Duodenum (tissue), 1 donor: ENCODE measurements around the genes GAGE12C, GAGE12F, GAGE12G, BMP15, CENPVL2, SPANXN5 and GPR173.

- PRO-cap: bidirectional peak, plus-strand start at chrX:49269394, minus-strand start at chrX:49269113
These were observed 674 bp upstream of the PPP1R3F start for GRCh38 chrX:49268719-49269519.

DNA sequence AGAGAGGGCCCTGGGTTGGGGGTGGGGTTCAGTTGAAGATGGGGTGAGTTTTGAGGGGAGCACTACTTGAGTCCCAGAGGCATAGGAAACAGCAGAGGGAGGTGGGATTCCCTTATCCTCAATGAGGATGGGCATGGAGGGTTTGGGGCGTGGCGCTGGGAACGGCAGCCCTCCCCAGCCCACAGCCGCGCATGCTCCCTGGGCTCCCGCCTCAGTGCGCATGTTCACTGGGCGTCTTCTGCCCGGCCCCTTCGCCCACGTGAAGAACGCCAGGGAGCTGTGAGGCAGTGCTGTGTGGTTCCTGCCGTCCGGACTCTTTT lies at the start of gene GAGE12C:
Gene GAGE12C, plus strand, starts transcription at position 234 of the 320 bp plus-strand sequence.
- PRO-cap: no peak

DNA sequence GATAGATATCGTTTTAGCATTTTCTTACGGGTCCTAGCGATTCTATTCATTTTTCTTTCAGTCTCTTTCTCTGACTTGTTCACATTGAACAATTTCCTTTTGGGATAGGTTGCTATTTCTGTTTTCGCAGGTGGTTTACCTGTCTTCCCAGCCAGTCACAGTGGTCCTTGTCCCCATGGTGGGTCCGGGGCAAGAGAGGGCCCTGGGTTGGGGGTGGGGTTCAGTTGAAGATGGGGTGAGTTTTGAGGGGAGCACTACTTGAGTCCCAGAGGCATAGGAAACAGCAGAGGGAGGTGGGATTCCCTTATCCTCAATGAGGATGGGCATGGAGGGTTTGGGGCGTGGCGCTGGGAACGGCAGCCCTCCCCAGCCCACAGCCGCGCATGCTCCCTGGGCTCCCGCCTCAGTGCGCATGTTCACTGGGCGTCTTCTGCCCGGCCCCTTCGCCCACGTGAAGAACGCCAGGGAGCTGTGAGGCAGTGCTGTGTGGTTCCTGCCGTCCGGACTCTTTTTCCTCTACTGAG lies at the start of gene GAGE12F:
Gene GAGE12F, plus strand, starts transcription at position 426 of the 524 bp plus-strand sequence.
- PRO-cap: no peak

DNA sequence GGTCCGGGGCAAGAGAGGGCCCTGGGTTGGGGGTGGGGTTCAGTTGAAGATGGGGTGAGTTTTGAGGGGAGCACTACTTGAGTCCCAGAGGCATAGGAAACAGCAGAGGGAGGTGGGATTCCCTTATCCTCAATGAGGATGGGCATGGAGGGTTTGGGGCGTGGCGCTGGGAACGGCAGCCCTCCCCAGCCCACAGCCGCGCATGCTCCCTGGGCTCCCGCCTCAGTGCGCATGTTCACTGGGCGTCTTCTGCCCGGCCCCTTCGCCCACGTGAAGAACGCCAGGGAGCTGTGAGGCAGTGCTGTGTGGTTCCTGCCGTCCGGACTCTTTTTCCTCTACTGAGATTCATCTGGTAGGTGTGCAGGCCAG lies at the start of gene GAGE12G:
Gene GAGE12G, plus strand, starts transcription at position 245 of the 369 bp plus-strand sequence.
- PRO-cap: no peak

- PRO-cap: no peak
These were observed 35.5 kb upstream of the PAGE4 start for GRCh38 chrX:49793550-49794045.

DNA sequence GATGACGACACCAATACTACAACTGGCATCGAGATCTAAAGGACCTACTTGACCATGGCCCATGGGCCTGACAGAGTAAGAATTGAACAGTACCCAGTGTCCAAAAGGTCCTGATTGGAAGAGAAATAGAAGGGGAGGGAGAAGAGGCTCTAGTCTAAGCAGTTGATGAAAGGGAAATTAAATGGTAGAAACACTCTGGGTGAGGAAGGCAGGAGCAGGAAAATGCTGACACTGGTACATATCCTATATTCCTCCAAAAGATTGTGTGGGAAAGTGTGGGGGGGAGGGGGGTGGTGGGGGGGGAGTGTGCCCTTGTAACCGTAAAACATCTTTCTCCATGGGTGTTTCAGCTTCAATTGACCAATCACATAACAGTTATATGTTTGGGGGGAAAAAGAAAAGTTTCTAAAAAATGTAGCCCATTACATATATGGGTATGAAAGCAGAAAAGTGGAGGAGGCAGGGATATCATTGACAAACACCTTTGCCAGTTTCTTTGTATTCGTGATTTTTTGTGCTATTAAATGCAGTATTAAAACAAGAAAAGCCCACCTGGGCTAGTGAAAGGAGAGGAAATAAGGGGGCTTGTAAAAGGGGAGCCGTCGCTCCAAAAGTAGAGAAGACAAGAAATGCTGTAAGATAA lies 2.5 kb downstream of the USP27X start:
- PRO-cap: no peak

DNA sequence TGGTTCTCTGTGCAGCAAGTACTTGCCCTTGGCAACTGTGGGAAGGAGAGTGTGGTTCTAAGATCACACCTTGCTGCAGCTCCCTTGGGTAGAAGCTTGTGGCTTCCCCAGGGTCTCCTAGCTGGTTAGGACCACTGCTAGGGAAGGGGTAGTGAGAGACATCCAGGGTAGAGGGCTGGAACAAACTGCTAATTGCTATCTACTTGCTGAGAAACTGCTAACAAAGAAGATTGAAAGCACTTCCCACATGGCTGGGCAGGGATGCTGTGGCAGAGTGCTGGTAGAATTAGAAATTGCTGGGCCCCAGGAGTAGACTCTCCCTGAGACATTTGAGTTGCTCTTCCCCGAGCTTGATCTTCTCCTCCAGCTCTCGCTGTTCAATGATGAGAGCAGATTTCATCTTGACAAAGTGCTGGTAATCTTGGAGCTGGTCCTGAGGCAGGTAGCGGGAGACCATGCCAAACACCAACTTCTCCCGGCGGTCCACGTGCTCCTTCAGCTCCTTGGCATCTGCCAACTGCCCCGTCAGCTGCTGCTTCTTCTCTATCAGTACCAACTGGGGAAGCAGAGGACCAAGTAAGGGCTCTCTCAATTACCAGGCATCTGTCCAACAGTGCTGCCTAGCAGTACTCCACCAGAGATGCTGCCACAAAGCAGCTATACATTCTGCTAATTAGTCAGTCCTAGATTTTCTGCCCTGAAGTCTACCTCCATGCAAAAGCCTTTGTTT lies 125.9 kb upstream of the DGKK start:
- PRO-cap: no peak

DNA sequence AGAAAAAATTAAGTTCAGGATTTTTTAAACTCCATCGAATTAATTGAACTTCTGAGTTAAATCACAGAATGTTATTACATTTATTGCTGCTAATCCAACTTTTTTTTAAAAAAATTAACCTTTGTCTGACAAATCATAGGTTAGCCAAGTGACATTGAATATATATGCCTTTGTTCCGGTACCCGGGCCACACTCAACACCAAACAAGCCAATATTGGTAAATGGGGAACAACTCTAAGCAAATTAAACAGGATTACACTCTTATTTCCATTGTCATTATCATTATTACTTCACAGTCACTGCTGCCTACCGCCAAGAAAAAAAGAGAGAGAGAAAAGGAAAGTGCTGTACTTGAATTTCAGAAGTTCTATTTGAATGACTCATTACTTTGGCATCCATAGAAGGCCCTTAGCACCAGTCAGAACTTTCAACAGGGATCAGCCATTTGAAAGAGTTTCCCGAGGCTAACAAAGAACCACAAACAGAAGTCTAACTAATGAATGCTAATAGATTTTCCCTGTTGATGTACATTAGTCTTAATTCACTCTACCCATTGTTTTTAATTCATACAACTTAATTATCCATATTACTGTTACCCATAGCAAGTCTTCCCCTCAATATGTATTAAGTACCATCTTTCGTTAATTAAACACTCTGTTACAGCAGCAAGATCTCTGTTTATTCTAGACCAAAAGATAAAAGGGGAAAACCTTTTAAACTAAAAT lies 116.4 kb downstream of the SHROOM4 start:
- PRO-cap: no peak

- PRO-cap: no peak
These were observed at the start of gene BMP15 for GRCh38 chrX:50910369-50910991. Gene BMP15 (plus strand): TSS chrX:50910735.

DNA sequence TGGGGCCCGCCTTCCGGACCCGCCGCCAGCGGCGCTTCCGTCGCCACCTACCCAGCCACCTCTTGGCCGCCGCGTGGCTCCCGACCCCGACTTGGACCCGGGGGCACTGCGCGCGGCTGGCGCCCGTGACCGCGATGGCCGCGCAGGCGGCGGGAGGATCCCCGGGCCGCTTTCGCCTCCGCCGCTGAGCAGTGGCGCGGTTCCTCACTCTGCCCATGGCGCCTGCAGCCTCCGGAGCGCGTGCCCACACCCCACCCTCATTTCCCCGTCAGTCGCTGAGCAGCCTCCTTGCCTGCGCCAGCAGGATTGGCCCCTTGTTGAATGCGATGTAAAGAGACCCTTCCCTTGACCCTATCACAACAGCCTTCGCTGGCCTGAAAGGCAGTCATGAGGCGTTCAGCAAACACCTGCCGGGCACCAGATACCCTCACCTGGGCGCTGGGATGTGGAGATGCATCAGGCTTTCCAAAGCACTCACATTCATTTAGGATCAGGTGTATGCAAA lies at the start of gene CENPVL2:
Gene CENPVL2, minus strand, starts transcription at position 217 of the 505 bp plus-strand sequence.
- PRO-cap: no peak

DNA sequence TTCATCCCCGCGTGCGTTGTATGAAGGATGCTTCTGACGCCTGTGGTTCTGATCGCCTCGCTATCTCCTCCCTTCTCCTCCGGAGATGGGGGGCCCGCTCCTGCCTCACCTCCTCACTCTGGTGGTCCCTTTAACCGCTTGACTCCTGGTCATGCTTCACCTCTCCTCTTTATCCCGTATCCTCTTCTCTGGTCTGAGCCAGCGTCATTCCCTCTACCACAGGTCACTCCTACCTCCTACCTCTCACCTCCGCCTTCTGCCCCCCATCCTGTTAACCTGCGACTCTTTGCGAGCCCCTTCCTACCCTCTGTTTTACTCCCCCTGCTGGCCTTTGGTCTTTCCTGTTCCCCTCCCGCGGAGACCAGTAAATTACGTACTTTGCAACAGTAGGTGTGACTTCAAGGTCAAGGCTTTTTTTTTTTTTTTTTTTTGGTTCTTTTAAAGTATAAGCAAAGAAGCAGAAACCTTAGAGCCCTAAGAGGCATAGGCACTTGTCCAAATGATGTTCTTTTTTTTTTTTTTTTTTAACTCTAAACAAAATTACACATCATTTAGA lies 60.1 kb downstream of the GSPT2 start:
- PRO-cap: no peak

DNA sequence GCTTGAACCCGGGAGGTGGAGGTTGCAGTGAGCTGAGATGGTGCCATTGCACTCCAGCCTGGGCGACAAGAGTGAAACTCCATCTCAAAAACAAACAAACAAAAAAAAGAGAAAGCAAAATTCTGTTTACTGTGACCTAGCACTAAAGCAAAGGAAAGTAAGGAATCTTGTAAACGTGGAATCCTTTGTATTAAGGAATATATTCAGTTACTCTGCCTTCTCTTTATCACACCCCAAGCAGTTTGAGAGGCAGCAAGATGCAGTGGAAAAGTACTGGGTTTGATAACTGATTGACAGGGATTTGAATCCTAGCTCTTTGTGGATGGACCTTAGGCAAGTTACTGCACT lies 42.6 kb upstream of the MAGED1 start:
- PRO-cap: no peak

DNA sequence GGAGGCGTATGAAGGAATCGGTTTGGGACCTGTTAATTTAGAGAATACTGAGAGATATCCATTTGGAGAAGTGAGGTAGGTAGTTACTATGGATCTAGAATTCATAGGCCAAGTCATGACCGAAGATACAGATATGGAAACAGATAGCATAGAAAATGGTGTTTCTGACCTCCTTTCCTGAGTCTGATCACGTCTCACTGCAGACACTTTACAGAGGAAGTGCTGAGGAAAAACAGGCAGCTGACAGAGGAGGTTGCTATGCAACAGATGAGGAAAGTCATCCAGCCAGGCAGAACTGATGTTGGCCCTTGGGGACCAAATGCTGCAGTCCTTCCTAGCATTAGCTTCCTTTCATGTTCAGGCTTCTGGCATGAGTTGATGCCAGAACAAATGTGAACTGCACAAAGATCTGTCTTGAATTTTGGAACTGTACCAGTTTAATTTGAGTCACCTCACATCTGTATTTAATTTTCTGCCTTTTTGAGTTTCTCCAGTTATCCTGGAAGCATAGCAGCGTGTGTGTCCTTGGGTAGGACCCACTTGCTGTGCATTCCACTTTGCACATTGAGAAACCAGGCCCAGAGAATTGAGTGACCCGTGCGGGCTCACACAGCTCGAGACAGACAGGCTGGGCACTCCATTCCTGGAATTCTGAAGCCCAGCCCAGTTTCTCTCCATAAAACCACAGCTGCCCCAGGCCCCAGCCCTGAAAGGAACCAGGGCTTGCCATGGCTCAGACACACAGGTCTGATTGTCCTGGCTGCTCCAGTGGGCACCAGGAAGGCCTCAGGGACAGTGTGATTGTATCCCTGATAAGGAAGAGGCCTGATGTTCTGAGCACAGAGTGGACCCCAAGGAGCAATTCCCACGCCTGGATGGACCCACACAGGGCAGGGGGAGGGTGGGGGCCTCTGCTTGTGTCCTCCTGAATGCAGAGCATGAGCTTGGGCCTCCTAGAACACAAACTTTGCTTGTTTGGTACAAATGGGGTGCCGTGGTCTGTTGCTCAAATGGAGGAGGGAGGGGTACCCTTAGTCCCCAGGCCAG lies 1.4 kb upstream of the MAGED1 start:
- PRO-cap: no peak

DNA sequence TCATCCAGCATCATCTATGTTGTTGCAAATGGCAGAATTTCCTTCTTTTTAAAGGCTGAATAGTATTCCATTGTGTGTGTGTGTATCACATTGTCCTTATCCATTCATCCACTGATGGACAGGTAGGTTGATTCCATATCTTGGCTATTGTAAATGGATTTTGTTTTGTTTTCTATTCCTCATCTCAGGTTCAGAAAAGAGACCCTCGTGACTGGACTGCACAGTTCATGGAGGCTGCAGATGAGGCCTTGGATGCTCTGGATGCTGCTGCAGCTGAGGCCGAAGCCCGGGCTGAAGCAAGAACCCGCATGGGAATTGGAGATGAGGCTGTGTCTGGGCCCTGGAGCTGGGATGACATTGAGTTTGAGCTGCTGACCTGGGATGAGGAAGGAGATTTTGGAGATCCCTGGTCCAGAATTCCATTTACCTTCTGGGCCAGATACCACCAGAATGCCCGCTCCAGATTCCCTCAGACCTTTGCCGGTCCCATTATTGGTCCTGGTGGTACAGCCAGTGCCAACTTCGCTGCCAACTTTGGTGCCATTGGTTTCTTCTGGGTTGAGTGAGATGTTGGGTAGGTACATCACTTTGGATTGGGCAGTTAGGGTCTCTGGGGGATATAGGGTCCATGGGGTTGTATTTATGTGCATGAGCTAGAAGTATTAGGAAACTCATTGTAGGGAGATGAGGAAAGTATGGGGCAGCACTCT lies 8.1 kb downstream of the MAGED1 start:
- PRO-cap: no peak

DNA sequence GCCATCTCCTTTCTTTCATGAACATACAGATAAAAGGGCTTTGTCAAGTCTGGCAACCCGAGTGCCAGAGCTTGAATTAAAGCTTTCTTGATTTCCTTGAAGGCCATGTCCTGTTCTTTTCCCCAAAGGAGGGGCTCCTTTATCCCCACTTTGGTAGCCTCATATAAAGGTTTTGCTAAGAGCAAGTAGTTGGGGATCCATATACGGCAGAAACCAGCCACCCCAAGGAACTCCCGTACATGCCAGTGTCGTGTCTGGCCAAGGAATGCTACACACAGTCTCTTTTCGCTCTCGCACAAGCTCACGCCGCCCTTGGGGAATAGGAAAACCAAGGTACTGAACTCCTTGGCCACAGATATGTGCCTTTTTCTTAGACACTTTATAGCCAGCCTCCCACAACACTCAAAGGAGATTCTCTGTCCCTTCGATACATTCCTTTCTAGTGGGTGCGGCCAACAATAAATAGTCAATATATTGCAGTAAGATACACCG lies 57.5 kb upstream of the XAGE1B start:
- PRO-cap: no peak

DNA sequence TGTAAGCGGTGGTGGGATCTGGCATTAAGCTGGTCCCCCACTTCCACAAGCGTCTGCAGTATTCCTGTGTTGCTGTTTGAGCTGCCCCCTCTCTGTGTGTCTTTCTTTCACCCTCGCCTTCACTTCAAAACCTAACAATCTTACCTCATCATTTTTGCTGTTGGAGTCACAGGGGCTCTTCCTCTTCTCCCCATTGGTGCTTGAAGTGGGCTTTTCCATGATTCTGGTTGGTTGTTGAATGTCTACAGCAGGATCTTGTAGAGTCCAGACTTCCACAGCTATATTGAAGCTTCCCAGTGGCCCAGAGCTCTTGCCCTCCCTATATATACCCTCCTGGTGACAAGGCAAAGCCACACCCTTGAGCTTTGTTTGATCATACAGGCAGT lies at the start of gene SPANXN5:
Gene SPANXN5, minus strand, starts transcription at position 298 of the 386 bp plus-strand sequence.
- PRO-cap: no peak

DNA sequence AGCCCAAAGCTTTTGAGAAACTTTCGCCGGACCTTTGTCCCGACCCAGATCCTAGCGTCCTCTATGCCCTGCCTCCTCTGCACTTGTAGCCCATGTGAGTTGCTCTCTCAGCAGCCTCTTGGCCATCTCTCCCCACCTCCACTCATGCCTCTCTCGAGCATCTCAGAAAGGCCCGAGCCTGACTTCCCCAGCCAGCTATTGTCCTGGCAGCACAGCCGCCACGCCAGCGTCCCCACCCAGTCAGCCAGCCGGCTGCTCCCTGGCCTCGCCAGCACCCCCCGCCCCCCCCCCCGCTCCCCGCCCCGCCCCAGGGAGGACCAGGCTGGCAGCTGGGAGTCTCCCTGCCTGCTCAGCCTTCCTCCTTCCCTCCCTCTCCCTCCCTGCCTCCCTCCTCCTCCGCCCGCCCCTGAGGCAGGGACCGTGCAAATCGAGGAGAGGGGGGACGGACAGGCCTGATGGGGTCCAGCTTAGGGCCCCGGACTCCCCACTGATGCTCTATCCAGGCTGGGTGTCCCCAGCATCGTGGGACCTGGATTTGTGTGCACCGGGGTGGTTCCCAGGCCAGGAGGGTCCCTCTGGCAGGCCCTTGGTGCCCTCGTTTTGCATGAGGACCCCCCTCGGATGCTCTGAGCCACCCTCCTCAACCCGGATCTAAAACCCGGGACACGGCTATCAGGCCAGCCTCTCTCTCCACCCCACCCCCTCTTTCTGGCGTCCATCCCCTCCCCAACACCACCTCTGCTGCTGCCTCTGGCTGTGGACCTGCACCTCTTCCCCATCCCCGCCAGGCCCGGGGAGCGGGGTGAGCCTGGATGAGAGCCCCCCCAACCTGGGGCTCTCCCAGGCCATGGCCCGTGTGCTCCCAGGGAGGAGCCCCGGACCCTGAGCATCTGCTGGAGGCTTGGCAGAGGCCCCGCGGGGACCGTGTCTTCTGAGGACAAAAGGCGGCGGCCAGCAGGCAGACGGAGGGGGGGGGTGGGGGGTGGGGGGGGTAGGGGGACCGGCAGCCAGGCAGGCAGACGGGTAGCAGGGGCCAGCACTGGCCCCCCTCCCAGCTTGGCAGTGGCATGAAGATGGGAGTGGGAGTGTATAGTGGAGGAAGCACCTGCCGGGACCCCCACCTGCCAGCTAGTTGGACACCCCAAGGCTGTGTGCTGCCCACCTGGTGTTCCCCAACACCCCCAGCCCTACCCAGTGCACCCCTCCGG lies at the start of gene GPR173:
Gene GPR173, plus strand, starts transcription at position 698 of the 1,208 bp plus-strand sequence.
- PRO-cap: unidirectional peak, minus-strand start at position 374 of the sequence

DNA sequence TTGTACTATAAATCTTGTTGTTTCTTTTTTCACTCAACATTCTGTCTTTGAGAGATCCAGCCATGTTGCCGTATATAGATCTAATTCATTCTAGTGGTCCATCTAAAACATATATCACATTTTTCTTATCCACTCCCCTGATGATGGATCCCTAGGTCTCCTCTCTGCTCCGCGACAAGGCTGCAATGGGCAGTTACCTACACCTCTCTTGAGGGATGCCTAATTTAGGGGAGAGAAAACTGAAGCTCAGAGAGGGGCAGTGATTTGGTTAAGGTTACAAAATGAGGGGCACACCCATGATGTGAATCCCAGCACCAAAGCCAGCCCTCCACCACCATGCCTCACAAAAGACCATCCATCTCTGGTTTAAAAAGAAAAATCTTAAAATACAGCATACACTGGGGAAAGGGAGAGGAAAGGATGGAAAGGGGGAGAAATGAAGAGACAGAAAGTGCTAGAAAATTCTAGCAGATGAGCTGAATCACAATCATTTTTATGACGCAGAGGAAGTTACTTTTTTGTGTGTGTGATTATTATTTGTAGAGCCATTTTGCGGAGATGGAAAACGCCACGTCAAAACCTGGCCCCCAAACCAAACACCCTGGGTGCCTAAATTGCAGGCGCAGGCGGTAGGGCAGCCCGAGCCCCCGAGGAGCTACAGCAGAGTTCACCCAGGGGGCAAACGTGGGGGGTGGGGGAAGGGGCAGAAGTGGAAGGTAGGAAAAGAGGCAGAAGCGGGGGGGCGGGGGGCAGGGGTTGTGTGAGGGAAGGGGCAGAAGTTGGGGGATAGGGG lies 1.4 kb upstream of the TSPYL2 start:
- PRO-cap: unidirectional peak, plus-strand start at position 548 of the sequence

DNA sequence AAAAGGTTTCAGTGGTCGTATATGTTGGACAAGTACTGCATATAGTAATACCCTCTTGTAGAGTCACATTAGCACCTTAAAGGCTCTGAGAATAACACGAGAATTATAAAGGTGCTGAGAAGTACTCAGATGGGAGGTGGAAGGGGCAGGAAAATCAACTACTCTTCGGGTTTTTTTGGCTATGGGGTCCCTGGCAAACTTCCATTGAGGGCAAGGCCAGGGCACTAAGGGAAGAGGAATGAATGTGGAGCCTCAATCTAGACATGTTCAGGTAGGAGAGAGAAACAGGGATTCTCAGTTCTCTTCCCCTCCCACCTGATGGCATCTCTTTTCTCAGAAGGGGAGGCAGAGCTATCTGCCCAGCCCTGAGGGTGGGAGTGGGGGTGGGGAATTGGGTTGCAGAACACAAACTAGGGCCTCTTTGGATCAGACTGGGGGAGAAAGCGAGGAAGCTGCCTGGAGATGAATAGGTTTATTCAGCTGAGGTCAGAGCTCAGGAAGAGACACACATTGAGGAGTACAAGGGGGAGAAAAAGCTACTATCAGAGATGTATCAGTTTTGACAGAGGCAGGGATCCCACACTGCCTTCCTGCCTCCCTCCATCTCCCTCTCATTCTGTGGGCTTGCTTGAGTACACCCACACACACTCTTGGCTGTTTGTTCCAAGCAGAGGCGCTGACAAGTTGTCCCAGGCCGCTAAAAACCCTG lies 5.0 kb downstream of the TSPYL2 start:
- PRO-cap: no peak

DNA sequence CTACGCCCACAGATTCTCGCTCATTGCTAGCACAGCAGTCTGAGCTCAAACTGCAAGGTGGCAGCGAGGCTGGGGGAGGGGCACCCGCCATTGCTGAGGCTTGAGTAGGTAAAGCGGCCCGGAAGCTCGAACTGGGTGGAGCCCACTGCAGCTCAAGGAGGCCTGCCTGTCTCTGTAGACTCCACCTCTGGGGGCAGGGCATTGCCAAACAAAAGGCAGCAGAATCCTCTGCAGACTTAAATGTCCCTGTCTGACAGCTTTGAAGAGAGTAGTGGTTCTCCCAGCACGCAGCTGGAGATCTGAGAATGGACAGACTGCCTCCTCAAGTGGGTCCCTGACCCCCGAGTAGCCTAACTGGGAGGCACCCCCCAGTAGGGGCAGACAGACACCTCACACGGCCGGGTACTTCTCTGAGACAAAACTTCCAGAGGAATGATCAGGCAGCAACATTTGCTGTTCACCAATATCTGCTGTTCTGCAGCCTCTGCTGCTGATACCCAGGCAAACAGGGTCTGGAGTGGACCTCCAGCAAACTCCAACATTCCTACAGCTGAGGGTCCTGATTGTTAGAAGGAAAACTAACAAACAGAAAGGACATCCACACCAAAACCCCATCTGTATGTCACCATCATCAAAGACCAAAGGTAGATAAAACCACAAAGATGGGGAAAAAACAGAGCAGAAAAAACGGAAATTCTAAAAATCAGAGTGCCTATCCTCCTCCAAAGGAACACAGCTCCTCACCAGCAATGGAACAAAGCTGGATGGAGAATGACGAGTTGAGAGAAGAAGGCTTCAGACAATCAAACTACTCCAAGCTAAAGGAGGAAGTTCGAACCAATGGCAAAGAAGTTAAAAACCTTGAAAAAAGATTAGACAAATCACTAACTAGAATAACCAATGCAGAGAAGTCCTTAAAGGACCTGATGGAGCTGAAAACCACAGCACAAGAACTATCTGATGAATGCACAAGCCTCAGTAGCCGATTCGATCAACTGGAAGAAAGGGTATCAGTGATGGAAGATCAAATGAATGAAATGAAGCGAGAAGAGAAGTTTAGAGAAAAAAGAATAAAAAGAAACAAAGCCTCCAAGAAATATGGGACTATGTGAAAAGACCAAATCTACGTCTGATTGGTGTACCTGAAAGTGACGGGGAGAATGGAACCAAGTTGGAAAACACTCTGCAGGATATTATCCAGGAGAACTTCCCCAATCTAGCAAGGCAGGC lies 51.9 kb downstream of the KANTR start:
- PRO-cap: no peak